GM19239 (cell line): ENCODE measurements around the gene C2CD4B.

- RRBS, result no CpG with 5 or more reads among the region's 15 CpGs
Observed at GRCh38 chr15:60496330-60497250, 17.6 kb upstream of the ICE2 start.

DNA sequence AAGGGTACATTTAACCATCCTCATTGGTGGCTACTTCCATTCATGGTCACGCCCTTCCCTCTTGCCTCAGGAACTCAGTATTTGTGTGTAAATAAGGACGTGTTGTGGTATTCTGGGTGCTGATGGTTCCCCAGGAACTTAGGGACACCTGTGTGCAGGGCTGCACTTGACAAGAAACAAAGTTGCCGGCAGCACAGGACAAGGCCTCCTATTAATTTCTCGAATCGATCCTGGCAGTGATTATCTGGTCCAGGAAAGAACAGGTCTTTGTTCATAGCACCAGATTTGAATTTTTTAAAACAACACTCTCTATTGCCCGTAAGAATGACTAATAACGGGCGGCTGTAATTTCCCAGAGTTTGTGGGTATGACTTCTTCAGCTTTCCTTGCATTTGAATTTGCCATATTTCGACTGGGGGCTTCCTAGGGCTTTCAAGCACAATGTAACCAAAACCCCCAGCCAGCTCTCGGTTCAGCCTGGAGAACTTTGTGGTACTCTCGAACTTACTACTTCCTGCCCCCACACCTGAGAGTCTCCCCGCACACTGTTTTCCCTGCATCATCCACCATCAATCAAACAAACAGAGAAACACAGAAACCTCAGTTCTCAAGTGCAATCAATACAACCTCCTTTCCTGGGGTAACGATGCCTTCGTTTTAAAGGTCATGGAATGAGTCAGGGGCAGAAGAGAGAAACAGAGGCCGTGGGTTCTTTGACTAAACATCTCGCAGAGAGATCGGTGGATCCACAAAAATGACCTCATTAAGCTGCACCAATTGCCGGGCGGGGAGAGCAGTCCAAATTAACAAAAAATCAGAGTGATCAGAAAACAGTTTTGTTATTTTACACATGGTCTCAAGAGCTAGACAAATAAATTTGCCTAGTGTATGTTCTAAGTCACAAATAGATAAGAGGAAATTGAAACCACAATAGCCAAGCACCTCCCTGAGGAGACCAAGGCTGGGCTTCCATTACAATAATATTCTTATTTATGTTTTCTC is 241.8 kb upstream of the ICE2 start:
- RRBS, result no CpG with 5 or more reads among the region's 19 CpGs

GRCh38 chr15:60722252-60722796 is 243.4 kb upstream of the ICE2 start:
- RRBS, result no CpG with 5 or more reads among the region's 3 CpGs

DNA sequence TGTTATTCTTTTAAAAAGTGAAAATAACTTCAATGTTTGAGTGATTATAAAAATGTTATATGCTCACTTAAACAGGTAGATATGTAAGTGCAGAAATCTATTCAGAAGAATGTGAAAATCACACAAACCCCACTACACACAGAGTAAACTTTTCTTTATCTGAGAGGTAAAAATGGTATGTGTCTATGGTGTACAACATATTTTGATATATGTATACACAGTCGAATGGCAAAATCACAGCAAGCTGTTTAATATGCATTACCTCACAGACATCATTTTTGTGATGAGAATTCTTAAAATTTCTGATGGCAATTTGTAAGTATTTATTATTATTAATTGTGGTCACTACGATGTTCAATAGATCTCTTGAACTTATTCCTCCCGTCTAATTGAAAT is 263.3 kb upstream of the ICE2 start:
- RRBS, result no CpG with 5 or more reads among the region's 3 CpGs

DNA sequence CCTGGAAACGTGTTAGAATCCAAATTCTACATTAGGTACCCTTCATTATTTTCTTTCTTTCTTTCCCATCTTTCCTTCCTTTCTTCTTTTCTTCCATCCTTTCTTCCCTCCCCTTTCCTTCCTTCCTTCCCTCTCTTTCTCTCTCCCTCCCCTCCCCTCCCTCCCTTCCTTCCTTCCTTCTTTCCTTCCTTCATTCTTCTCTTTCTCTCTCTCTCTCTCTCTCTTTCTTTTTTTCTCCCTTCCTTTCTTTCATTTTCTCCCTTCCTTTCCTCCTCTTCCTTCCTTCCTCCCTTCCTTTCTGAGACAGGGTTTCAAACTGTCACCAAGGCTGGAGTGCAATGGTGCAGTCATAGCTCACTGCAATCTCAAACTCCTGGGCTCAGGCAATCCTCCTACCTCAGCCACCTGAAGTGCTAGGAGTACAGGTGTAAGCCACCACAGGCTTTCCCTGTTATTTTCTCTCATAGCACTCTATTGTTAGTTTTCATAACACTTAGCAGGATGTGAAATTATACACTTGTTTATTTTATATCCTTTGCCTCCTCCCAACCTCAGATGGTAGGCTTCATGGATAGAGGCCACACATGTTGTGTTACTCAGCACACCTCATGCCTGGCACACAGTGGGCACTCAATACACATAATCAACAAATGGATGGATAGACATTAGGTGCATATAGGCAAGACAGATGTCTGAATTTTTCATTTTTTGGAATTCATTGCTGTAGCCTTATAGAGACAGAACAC is 344.1 kb upstream of the ICE2 start:
- RRBS, result no CpG with 5 or more reads among the region's 1 CpG

- RRBS, result no CpG with 5 or more reads among the region's 6 CpGs
Observed at GRCh38 chr15:60844931-60845385, 366.0 kb upstream of the ICE2 start.

DNA sequence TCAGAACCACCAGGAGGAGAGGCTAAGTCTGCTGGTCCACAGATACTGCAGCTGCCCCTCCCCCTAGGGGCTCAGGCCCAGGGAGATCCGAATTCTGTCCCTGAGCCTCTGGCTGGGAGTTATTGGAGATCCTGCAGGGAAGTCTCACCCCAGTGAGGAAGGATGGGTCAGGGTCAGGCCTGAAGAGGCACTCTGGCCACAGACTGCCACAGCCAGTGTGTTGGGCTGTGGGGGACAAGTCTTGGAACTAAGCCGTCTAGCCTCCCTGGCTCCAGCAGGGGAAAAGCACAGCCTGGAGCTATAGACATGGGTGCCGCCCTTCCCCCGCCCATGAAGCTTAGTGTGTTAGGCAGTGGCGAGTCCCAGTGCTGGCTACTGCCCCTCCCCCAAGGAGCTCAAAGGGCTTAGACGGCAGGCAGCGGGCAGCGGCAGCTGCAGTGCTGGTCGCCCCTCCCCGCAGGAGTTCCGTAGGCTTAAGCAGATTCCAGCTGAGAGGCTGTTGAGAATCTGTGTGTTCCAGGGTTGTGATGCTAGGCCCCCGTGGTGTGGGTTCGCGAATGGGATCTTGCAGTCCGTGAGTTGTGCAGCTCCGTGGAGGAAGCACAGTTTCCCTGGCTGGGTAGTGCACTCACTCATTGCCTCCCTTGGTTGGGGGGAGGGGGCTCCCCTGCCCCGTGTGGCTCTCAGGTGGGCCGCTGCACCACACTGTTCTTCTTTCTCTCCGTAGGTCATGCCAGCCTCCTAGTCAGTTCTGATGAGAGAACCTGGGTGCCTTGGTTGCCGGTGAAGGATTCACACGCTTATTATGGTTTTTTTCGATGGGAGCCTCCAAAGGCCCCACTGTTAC is 135.8 kb upstream of the RORA start:
- RRBS, result no CpG with 5 or more reads among the region's 22 CpGs

- RRBS, result no CpG with 5 or more reads among the region's 4 CpGs
Observed at GRCh38 chr15:61510197-61510656, 281.1 kb upstream of the RORA start.

GRCh38 chr15:61519298-61519595 is 290.1 kb upstream of the RORA start:
- RRBS, result no CpG with 5 or more reads among the region's 1 CpG

- RRBS, result no CpG with 5 or more reads among the region's 12 CpGs
Observed at GRCh38 chr15:61654899-61655342, 405.3 kb downstream of the VPS13C start.

DNA sequence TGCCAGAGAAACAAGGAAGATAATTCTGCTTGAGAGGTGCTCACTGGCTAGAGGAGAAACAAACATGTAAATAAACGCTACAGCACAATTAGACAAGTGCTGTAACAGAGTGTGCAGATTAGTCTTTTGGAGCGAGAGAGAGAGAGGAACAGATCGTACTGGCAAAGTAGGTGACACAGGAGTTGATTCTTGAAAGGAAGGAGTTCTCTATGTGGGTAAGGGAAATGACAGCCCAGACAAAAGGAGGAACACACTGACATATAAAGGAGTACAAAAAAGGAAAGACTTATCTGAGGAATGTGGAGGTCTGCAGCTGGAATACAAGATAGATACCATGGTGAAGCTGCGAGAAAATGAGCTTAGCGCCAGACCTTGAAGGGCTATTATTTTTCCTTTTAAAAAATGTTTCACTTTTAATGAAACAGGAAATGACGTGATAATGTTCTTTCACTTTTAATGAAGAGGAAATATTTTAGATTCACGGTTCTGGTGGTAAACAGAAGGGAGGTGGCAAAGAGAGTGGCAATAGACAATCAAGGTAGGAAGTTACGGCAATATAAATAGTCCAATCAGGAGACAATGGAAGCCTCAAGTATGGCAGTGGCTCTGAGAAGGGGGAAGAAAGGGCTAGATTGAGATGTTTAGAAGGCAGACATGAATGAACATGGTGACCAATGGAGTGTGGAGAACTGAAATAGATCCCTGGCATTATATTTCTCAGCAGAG is 202.9 kb downstream of the VPS13C start:
- RRBS, result no CpG with 5 or more reads among the region's 8 CpGs

DNA sequence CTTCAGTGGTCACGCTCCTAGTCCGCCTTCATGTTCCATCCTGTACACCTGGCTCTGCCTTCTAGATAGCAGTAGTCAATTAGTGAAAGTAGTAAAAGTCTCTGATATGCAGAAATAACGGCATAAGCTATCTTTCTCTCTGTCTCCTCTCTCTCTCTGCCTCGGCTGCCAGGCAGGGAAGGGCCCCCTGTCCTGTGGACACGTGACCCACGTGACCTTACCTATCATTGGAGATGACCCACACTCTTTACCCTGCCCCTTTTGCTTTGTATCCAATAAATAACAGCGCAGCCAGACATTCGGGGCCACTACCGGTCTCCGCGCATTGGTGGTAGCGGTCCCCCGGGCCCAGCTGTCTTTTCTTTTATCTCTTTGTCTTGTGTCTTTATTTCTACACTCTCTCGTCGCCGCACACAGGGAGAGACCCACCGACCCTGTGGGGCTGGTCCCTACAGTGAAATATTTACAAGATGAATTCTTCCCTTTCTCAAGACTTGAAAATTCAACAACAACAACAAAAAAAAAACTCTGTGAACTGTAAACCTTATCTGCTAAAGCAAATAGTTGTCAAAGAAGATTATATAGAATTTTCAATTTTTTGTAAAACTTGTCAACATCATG is 3.4 kb downstream of the VPS13C start:
- RRBS, result no CpG with 5 or more reads among the region's 17 CpGs

GRCh38 chr15:62075831-62076398 is 9.1 kb downstream of the C2CD4A start:
- RRBS, result no CpG with 5 or more reads among the region's 4 CpGs

DNA sequence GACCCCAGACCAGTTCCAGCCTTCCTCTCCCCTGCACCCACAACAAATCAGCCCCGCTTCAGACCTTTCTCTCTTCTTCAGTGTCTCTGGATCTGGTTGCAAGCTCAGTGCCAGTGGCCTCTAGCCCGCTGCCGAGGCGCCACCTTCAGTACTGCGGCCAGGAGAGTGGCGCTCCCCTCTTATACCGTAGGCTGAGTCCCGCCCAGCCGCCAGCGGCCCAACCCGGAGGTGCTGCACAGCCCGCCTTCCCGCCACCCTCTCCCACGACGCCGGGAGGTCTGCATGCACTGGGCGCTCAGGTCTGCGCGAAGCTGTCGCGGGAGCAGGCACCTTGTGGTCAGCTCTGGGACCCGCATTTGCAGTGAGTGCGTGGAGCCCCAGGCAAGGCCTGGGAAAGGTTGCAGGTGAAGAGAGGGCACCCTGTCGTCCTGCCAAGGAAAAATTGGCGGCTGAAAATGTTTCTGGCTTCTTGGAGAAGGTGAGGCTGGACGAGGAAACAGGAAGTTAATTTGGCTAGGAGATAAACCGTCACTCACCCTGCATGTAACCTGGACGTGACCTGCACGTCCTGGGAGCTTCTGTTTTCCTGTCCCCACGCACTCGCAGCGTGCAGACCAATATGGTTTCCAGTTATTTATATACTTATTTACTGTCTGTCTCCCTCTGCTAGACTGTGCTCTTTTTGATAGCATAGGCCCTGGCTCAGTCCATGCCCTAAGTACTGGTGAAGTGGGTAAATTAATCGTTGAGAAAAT is at the start of gene C2CD4B:
TSS of gene C2CD4B (minus strand) at position 155 of the 755 bp plus-strand sequence.
- RRBS, result 14% methylated on average over 6 of the region's 33 CpGs

GRCh38 chr15:62295166-62295613 is 95.2 kb upstream of the TLN2 start:
- RRBS, result no CpG with 5 or more reads among the region's 14 CpGs

- RRBS, result no CpG with 5 or more reads among the region's 16 CpGs
Observed at GRCh38 chr15:62464890-62465605, 74.7 kb downstream of the TLN2 start.

- RRBS, result no CpG with 5 or more reads among the region's 8 CpGs
Observed at GRCh38 chr15:62470040-62470833, 79.9 kb downstream of the TLN2 start.

- RRBS, result no CpG with 5 or more reads among the region's 9 CpGs
Observed at GRCh38 chr15:62647009-62647635, 256.8 kb downstream of the TLN2 start.